Osteocyte (in vitro differentiated cells): ENCODE measurements around the gene SPATA7.

- PRO-cap, result no peak
Measured at GRCh38 chr14:80930702-80932111, 10.3 kb downstream of the CEP128 start.

GRCh38 chr14:81246329-81246631 is 25.5 kb upstream of the GTF2A1 start:
- PRO-cap, result no peak

DNA sequence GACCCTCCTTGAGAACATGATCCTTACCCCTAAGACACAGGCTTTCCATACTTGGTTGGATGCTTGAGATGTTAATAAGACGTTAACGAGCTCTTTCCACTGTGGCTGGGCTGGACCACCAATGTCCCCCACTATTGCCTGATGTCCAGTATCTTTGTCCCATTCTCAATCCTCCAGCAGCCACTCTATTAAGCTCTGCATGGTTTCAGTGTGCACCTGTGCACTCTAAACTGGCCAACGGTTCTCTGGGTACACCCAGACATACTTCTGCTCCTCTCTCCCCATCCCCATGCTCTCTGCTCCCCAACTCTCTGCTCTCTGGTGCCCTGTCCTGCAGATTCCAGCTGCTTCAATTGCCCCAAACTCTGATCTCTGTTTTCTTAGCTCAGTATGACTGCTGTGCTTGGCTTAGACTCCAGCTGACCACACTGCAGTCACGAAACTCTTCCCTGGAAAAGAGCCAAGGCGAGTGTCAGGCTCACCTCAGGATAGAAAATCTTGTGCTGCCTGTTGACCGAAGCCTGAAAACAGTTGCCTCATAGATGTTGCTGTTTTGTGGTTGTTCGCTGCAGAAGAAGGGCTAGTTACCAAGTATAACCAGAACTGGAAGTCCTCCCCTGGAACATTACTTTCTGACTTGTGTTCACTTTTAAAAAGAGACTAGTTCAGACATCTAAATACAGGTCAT is 6.6 kb upstream of the STON2 start:
- PRO-cap, result no peak

DNA sequence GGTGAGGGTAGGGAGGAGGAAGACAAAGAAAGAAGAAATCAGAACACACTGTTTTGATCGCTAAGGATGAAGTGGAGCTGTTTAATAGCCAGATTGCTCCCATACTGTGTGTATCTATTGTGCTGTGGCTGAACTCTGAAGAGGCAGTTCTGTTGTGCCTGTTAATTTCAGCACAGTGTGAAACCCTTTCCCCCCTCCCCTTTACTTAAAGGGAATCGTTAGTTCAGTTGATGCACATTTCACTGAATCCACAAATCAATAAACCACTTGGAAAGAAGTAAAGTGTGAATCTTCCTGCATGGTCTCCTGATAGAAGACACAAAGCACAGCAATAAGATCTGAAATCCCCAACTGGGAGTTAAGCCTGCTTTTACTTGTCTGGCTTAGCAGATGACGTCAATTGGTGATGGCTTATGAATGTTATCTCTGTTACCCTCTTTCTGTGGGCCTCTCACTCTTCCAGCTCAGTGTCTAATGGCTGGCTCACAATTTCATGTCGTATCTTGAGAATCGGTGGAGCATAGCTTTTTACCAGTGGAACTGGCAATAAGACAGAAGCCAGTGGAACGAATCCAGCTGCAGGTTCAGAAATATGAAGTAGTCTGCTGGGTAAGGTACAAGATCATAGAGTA is 413.4 kb upstream of the SEL1L start:
- PRO-cap, result no peak

DNA sequence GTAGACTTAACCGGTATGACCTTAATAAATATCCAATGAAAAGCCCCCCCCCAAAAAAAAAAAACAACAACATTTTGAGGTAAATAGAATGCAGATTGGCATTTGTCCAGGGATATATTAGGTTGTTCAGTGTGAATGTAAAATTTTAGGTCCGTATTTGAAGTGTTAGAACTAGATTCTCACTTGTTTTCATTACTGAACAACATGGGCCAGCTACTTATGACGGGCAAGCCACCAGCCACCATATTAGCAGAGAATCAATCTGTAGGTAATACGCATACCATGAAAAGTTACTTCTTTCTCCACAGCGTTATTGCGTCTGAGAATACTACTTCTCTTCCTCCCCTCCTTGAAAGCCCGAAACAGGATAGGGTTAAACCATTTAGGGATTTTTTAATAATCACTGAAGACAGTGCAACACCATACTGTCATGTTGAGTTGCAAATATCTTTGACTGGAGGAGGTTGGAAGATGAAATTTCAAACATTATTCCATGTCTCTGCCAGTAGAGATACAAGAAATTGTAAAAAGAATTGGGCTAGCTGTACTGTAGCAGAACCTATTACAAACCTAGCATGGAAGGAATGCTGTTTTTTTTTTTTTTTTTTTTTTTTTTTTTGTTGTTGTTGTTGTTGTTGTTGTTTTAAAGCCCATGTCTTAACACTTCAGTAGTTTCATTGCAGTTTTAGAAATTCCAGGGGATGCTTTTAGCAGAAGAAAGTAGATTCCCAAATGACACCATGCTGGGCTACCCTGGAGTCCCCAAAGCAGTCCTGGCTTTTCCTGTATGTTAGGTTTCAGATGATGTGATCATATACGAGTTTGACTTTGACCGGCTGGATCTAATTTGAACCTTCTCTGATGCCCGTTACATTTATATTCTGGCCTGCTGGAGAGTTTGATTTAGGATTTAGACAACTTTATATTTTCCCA is 5.6 kb downstream of the FLRT2 start:
- PRO-cap, result no peak

- PRO-cap, result no peak
Measured at GRCh38 chr14:87691589-87691846, 301.5 kb downstream of the GALC start.

GRCh38 chr14:87992165-87992715 is 742 bp downstream of the GALC start:
- PRO-cap, result unidirectional peak, plus-strand start at chr14:87992621

GRCh38 chr14:88045627-88046215 is 40.8 kb downstream of the GPR65 start:
- PRO-cap, result no peak

GRCh38 chr14:88189010-88189814 is 133.9 kb downstream of the KCNK10 start:
- PRO-cap, result no peak

DNA sequence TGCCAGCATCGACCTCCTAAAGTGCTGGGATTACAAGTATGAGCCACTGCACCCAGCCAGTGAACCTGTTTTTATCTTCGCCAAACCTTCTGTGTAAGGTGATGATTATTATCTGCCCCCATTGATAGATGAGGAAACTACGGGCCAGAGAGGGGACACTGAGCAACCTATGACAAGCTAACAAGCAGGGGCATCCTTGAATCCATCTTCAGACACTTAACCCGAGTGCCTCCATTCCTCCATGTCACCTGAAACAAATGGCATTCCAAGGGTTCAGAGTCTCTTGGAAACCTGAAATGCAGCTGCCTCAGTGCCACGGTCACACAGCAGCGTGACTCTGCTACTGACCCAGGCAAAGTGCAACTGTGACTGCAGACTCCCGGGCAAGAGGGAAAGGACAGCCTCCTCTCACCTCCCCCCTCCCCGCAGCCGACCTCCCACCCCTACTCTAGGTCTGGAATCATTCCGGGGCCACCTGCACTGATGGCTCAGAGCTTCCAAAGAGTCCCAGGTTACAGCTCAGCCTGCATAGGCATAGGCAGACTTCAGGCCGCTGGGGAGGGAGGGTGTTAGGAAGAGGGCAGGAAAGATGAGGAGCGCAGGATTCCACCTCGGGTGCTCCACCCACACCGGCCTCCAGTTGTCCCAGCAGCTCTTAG is 53.3 kb downstream of the KCNK10 start:
- PRO-cap, result no peak

DNA sequence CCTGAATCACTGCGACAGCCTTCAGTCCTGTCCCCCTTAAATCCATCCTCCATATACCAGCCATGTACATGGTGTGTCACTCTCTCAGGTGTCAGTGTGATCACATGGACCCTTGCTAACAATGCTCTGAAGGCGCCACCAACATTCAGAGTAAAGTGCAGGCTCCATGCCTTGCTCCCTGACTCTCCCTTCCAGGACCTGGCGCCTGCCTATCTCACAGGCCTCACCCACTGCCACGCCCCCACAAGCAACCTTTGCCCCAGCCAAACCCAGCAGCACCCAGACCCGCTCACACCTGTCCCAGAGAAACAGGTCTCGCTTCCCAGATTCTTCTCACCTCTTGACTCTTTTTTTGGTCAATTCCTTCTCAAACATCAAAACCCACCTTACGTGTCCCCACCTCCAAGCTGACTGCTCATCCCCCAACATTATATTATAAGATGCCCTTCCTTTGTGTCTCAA is 52.3 kb downstream of the KCNK10 start:
- PRO-cap, result no peak

DNA sequence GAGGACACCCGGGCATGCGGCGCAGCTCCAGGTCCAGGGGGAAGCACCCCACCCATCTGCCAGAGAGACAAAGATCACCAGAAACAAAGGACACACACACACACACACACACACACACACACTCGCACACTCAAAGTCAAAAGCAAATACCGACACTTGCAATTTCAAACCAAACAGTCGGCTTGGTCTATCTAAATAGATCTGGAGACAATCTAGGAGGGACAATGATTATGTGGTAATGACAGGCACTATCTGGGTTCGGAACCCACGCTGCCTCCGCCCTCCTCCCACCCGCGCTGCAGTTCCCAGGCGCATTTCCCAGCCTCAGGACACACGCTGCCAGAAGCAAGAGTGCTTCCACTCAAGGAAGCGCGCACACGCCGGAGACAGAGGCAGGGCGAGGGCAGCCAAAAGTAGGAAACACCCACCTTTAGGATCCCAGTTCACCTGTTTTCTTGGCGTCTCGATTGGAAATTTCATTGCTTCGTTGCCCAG is 703 bp downstream of the KCNK10 start:
- PRO-cap, result no peak

GRCh38 chr14:88385045-88386214 is at the start of gene SPATA7:
TSS of gene SPATA7 (plus strand) at chr14:88385657.
- PRO-cap, result unidirectional peak, plus-strand start at chr14:88385379; bidirectional peak, plus-strand start at chr14:88385731, minus-strand start at chr14:88385577

- PRO-cap, result no peak
Measured at GRCh38 chr14:88542943-88543483, 11.8 kb downstream of the PTPN21 start.

- PRO-cap, result bidirectional peak, plus-strand start at chr14:88551585, minus-strand start at chr14:88551513
Measured at GRCh38 chr14:88550923-88551847, 3.6 kb downstream of the PTPN21 start.

DNA sequence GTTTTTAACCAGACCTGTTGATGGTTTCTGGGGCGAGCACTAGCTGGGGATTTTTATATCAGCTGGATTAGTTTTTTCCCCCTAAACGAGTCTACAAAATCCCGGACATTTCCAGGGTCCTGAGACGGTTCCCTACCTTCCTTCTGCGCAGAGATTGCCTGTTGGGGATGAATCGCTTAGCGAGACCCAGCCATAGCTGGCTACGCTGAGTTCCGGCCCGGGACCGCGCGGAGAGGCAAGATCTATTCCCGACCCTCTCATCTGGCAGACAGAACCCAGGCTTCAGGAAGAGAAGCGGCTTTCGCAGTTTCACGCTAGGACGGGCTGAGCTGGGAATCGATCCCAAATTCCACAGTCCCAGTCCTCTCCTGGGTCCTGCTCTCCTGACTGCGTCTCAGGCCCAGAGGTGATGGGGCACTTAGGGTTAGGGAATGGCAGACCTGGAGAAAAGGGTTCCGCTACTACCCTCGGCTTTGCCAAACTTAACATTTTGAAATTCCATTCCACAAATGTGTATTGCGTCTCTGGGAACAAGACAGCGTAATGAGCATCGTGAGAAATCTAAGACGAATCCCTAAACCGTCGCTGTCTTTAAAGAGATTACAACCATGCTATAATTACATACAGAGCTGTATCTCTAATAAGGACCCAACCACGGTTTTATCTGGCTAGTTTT is 2.8 kb downstream of the PTPN21 start:
- PRO-cap, result no peak

DNA sequence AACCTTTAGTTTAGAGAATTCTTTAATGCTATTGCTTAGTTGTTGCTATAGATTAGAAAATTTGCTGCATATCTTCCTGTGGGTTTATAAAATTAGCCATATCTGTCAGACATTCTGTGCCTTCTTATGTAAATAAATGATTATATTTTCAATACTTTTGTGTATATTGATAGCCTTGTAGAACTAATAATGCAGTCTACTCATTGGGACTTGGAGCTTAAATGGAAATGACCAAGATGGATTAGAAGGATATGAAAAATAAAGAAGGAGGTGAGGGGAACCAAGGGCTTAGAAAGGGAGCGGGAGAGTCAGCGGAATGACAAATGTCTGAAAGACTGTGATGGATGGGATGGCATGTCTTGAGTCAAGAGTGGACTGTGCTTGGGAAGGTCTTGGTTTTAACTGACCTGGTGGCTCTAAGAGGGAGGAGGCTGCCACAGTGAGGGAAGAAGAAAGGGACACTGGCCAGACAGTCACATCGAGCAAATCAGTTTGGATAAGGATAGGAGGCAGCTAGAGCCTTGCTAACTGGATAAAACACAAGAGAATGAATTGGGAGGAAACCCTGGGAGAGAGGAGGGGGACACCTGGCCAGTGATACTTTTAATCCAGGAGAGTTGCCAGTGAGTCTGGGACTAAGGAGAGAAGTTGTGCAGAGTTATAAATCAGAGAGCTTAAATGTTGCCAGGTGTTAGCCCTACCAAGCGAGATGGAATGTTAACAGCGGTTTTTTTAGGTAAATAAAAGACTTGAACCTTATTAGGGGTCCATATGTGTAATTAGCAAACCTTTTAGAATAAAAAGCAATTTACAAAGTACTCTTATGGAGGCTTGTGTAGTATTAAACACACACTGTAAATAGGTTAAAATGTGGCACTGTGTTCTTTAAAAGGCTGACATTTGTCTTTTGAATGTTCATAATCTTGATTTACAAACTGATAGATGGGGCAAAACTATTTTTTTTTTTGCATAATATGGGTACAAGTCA is 9.6 kb downstream of the TTC8 start:
- PRO-cap, result no peak

DNA sequence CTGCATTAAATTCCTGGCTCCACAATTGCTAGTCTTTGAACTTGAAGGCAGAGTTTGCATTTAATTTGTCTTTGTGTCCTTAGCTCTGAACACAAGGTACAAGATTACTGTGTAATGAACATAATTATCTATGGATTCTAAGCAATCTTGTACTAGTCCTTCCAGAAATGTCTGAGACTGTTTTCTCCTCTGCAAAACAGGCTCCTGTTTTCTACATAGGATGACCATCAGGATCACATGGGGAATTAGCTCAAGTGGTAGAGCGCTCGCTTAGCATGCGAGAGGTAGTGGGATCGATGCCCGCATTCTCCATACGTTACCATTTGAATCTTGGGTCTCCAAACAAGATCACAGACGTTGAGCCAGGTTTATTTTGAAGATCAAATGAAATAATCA is 154.4 kb downstream of the TTC8 start:
- PRO-cap, result no peak

DNA sequence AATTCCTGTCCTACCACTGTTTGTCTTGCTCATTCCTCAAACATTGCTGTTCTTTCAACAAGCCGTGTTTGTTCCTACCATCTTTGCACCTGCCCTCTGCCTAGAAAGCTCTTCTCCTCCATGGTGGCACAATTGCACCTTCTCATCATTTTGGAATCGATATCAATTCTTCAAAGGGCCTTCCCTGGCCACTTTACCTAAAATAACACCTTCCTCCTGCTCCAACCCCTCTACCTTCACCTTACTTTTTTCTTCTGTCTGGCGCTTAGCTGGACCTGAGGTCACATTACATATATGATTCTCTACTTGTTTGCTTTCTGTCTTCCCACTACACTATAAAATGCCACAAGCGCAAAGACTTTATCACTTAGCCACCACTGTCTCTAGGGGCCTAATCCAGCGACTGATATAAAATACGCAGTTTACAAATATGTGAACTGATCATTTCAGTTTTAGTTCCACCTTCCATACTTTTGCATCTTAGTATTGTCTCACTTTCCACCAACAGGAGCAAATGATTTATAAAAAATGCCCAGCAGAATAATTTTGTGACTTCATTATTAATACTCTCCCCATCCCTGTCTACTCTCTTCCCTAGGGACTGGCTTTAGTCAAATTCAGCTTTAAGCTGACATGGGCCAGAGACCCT is 169.0 kb downstream of the FOXN3 start:
- PRO-cap, result no peak

GRCh38 chr14:89348853-89349968 is 67.8 kb downstream of the FOXN3 start:
- PRO-cap, result no peak